Thyroid gland (tissue), 7 donors: Measurements from ENCODE around the gene GAN.

DNA sequence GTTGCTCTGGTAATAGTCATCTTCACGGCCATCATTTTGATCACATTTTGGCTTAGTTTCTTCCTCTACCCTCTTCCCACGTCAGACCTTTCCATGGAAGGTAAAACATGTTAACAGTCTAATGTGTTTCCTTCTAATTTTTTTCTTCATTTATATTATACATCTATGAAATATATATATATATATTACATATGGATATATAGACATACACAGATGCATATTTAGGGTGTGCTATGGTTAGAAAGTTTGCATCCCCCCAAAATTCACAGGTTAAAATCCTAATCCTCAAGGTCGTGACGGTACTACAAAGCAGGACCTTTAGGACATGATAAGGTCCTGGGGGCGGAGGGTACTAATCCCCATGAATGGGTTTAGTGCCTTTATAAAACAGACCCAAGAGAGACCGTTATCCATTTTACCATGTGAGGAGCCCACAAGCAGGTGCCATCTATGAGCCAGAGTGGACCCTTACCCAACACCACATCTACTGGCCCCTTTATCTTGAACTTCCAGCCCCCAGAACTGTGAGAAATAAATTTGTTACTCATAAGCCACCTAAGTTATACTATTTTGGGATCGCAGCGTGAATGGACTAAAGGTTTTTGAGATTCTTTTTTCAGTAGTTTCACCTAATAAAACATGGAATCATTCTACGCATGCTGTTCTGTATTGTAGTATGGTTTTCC is 420.0 kb downstream of the WWOX start:
- PRO-cap, 2 experiments: no peak in any of the 2 experiments
- RAMPAGE, long total RNA, 5 experiments: no peak in any of the 5 experiments

- PRO-cap, 2 experiments: peak in 2 of 2 experiments; most common plus-strand start chr16:78551677 (in 1); most common minus-strand start chr16:78551599 (in 1)
- RAMPAGE, long total RNA, 5 experiments: no peak in any of the 5 experiments
Observed at GRCh38 chr16:78551112-78552158, 452.0 kb downstream of the WWOX start.

DNA sequence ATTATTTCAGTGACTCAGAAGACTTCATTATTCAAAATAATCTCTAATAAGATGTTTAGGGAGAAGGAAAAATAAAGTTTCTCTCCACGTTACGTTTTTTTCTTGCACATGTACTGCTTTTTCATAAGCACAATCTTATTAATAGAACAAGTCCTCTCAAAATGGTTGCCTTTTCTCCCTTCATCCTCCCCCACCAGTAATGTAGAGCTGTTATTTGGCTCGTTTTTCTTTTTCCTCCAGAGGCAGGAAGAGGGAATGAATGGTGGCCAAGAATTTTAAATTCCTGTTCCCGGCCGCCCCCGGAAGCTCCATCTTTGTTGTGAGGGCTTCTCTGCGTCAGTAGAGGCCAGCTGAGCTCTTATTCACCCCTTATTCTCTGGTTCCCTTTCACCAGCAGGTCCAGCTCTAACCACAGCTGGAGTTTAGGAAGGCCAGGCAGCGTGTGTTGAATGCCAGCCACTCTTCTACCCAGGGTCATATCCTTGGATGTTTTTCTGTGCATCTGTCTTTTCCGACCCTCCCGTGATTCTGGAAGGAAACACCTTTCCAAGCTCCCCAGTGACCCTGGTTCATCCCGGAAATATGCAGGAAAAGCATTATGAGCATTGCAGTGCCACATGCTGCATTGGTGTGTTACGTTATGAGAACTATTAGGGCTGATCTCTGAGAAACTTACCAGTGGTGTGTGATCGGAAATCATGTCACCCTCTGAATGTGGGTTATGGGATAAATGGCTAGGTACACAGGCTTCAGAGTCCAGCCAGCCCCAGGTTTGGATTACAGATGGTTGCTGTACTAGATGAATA is 570.5 kb downstream of the WWOX start:
- PRO-cap, 2 experiments: no peak in any of the 2 experiments
- RAMPAGE, long total RNA, 5 experiments: no peak in any of the 5 experiments

DNA sequence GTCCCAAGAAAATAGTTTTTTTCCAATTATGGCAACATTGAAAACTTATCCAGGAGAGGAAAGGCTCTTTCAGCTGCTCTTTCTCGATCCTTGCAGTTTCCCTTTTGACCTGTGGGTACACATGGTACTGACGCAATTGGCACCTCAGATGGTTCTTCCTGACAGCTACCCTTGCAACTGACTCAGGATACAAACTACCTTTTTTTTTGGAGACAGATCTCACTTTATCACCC is 607.1 kb downstream of the WWOX start:
- PRO-cap, 2 experiments: no peak in any of the 2 experiments
- RAMPAGE, long total RNA, 5 experiments: no peak in any of the 5 experiments

DNA sequence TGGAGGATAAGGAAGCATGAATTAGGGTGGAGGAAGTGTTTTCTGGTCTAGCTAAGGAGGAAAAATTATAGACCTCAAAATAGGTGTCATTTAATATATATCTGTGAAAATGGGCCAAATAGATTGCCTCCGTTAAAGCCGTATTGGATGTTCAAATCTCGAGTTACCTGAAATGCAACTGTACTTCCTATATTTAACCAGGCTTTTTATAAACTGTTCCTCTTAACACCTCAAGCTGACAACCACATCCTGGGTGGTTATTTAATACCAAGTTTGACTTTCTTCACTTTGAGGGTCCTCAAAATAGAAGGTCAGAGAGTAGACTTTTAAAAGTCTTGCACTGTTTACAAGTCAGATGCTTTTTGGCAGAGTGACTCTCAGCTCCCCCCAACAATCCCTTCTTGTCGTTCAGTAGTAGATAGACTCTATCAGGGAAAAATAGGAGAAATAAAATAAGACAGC is 650.2 kb downstream of the WWOX start:
- PRO-cap, 2 experiments: no peak in any of the 2 experiments
- RAMPAGE, long total RNA, 5 experiments: no peak in any of the 5 experiments

GRCh38 chr16:79284775-79284997 is 315.9 kb downstream of the MAF start:
- PRO-cap, 2 experiments: no peak in any of the 2 experiments
- RAMPAGE, long total RNA, 5 experiments: no peak in any of the 5 experiments

DNA sequence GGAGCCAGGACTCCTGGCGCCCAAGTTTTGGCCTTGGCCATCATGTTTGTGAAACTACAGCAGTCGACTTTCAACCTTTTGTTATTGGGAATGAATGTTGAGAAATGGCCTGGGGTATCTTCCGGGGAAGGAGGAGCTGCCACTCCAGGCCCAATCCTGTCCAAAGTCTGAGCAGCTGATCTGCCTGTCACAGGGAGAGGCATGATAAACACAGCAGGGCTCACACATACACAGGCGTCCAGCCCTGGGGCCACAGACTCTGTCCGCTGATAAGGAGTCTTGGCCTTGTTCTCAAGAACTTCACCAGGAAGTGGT is 199.8 kb downstream of the MAF start:
- PRO-cap, 2 experiments: no peak in any of the 2 experiments
- RAMPAGE, long total RNA, 5 experiments: no peak in any of the 5 experiments

DNA sequence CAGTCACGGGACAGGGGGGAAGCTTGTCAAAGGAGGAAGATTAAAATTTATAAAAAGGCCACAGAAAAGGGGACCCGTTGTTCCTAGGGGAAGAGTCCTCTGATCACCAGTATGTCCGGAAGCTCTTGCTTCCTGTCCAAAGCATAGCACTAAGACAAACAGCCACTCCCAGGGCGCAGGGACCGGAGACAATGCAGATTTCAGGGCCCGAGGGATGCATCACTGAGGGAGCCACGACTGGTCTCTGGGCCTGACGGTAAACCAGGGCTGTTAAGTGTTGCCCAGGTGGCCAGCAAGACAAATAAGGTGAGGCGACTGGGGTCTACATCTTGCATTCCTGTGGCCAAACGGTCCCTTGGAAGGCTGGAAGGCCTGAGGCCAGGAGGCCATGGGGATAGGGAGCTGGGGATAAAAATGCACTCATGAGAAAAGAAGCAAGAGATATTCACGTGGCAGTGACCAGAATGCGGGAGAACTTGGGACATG is 95.1 kb downstream of the MAF start:
- PRO-cap, 2 experiments: no peak in any of the 2 experiments
- RAMPAGE, long total RNA, 5 experiments: no peak in any of the 5 experiments

DNA sequence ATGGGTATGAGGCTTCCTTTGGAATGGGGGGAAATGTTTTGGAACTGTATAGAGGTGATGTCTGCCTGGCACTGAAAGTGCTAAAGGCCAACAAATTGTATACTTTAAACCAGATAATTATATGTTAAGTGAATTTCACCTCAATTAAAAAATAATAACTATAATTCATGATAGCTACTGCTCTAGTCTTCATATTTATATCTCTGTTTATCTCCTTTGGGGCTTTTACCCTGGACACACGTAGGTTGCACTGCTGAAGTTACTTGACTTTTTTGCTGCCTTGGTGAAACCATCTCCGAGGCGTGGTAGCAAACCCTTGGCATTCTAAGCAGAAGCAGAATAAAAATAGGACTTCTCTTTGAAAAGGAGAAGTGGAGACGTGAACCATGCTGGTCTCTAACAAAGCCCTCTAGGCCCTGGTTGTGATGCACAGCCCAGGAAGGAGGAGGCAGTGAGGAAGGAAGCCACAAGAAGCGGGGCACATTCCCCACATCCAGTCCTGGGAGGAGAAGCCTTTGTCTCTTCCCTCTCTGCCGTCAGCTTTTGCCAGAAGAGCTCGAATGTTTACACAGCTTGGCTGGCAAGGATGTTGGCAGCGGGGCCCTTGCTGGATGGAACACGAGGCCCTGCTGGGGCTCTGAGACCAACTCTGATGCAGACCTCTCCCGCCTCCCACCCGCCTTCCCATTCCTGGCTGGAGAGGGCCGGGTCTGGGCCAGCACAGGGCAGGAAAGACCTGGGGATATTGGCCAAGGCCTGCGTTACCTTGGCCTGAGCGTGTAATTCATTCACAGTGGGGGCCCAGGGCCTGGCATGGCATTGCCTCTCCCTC is 91.4 kb downstream of the MAF start:
- PRO-cap, 2 experiments: no peak in any of the 2 experiments
- RAMPAGE, long total RNA, 5 experiments: no peak in any of the 5 experiments

DNA sequence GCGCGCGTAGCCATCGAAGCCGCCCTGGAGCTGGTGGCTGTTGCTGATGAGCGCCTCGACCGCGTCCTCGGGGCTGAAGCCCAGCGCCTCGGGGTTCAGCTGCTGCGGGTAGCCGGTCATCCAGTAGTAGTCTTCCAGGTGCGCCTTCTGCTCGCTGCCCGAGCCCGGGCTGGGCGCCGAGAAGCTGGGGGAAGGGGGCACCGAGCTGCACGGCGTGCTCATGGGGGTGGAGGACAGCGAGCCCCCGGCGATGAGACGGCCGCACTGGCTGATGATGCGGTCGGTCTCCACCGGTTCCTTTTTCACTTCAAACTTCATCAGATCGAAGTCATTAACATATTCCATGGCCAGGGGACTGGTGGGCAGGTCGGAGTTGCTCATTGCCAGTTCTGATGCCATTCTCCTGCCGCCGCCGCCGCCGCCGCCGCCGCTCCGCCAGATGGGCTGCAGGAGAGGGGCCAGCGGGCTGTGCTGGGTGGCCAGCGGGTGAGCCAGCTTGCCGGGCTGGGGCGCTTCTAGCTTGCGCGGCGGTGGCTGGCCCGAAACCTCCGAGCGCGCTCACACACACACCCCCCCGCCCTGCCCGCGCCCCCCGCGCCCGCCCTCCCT is 929 bp downstream of the MAF start:
- PRO-cap, 2 experiments: peak in 2 of 2 experiments; most common plus-strand start position 438 of the sequence (in 2); most common minus-strand start position 536 of the sequence (in 2)
- RAMPAGE, long total RNA, 5 experiments: start-site peak on the minus strand in 2 of 5 experiments, centred at positions 331 to 545 of the sequence, 27 to 338 reads per replicate

- PRO-cap, 2 experiments: no peak in any of the 2 experiments
- RAMPAGE, long total RNA, 5 experiments: no peak in any of the 5 experiments
Observed at GRCh38 chr16:81041169-81041798, 5.6 kb downstream of the ATMIN start.

DNA sequence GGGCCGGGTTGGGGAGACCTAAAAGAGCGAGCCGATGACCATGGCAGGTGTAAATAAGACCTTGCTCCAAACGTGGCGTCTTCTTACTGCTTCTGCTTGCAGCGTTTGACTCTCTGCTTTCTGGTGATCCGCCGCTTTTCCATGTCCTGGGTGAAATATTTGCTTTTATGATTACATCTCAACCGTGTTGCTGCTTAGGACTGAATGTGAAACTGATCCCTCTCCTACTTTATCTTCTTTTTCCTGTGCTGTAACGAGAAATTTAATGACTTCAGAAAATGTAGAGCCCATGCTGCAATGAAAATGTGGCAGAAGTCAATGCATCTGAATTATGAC is 18.2 kb downstream of the ATMIN start:
- PRO-cap, 2 experiments: no peak in any of the 2 experiments
- RAMPAGE, long total RNA, 5 experiments: no peak in any of the 5 experiments

DNA sequence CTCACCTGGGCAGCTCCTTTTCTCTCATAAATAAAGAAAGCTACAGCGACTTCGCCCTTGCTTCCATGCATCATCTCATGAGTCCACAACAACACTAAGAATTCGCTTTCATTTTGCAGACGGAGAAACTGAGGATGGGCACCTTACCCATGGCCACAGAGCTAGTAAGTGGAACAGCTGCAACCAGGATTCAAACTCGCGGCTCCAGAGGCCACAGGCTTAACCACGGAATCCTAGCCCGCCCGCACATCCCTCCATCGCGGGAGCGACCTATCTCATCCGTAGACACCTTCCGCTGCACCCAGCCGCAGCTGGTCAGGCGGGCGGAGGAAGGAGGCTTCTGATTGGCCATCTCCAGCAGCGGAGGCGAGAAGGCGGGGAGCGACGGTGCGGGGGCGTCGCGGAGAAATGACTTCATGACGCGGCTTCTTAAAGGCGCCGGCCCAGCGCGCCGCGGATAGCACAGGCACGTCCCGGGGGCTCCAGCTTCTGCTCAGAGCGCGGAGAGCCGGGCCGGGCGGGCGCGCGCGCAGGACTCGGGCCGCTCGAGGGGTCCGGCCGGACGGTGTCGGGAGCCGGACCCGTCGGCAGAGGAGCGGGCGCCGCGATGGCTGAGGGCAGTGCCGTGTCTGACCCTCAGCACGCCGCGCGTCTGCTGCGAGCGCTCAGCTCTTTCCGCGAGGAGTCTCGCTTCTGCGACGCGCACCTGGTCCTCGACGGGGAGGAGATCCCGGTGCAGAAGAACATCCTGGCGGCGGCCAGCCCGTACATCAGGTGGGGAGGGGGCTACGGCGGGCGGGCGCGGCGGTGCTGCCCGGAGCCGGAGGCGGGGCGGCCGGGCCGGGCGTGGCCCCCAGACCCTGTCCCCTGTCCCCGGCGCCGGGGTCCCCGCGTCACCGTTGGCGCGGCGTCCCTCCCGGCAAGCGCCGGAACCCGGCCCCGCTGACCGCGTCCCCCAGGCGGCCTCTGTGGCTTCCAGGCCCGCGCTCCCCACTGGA is at the start of gene GAN:
TSS of gene GAN (plus strand) at position 456 of the 998 bp plus-strand sequence.
- PRO-cap, 2 experiments: peak in 2 of 2 experiments; most common plus-strand start position 460 of the sequence (in 2); most common minus-strand start position 284 of the sequence (in 2)
- RAMPAGE, long total RNA, 5 experiments: start-site peak on the minus strand in 1 of 5 experiments, centred at position 293 of the sequence, 19 reads per replicate

DNA sequence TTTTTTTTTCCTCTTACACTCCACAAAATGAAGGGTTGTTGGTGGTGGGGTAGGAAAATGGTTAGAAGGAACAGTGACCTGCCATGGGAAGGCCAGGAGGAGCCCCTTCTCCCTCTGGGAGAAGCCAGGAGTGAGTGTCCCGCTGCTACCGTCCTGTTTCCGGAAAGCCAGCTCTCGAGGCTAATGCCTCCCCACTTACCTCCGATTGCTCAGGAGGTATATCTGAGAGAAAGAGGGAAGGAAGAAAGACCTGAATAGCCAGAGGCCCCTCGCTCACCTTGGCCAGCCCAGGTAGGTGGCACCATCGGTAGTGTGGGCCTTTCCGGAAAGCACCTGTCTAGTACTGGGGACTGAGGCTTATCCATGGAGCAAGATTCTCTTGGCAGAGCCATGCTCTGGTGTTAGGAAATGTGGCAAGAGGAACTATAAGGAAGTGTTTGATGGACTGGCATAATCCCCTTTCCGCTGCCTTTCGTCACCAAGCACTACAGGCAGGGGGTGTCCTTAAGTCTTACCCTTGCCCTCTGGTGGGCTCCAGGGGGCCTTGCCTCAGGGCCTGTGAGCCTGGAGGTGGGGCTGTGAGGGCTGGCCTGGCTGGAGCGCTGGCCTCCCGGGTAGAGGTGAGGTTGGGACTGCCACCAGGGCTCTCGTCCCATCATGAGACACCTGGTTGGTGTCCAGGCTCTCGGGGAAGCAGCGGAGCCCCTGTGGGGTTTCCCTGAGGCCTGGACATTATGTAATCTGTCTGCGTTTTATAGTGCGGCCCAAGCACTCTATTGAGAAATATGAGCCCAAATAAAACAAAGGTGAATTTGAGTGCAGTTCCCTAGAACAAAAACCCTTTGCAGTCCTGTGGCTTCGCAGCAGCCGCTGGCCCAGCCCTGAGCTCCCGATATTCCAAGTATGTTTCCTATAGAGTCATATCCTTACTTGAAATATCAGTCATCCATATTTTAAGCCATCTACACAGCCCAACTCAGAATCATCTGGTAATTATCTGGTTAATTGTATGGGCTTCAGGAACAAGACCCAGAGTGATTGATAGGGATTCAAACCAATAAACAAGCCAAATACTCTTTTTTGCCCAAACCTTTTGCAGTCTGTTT is 3.0 kb downstream of the CMIP start:
- PRO-cap, 2 experiments: peak in 1 of 2 experiments; most common minus-strand start position 727 of the sequence (in 1)
- RAMPAGE, long total RNA, 5 experiments: no peak in any of the 5 experiments

DNA sequence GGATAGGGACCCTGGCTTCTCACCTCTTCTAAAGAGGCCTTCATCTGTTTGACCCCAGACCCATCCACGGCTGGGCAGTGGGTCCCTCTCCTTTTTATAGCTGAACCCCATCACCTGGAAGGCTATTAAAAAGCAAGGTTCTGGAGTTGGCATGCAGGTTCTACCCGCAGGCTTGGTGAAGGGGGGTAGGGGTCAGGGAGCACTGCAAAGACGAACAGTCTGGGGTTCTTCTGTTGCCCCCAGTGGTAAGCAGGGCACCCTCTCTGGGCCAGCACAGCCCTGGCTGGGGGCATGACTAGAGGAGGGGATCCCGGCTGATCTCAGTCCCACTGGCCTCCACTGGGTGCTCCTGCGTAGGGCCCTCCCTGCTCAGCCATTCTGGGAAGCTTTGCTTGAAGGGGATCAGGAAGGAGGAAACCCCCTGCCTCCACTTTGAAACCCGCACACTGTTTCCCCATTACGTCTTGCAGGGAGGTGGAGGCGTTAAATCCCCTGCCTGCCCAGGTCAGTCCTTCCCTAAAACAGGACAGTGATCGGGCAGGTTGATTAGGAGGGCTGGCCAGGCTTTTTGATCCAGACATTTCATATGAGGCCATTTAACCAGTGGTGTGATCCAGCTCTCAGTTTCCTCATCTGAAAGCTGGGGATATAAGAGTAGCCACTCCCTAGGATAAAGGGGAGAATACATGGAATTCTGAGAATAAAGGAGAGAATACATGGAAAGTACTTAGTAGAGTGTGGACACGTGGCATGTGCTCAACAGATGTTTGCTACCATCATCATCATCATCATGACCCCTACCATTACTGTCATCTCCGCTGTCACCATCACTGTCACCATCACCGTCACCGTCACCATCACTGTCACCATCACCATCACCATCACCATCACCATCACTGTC is 13.8 kb downstream of the CMIP start:
- PRO-cap, 2 experiments: no peak in any of the 2 experiments
- RAMPAGE, long total RNA, 5 experiments: no peak in any of the 5 experiments

DNA sequence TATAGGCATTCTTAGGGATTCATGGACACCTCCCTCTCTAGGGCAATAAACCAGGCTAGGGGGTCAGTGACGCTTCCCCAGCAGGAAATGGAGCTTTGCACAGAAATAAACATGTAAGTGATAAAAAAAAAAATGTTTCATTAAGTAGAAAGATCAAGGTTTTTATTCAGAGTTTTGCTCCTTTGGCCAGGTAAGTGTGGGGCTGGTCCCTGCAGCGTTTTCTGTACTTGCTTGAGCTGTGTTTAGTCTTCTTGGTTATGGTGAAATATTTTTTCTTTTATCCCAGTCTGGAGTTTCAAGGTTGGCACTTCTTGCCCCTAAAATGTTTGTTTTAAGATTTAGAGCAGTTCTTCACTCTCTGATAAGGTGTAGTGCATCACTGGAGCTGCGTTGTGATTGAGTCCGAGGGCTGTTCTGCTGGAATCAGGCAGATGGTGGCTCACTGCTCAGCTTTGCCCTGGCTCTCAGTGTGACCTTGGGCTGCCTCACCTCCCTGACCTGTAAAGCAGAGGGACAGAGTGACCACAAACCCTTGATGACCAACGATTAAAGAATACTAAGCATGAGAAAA is 17.9 kb downstream of the CMIP start:
- PRO-cap, 2 experiments: no peak in any of the 2 experiments
- RAMPAGE, long total RNA, 5 experiments: no peak in any of the 5 experiments

DNA sequence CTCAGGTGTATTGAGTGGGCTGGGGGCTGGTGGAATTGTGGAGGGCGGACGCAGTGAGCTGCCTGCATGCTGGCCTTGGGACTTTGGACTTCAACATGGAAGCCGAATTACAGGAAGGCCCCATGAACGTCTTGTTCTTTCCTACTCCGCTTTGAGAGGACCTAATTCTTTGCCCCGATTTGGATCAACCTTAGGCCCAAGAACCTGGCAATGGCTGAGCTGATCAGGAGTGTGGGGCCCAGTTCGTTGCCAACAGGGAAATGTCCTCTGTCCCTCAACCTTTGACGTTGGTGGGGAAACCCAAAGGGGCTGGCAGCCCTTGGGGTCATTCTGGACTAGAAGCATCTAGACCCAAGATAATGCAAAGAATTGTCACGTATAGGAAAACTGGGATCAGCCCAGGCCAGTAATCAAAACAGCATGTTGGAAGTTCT is 24.3 kb downstream of the CMIP start:
- PRO-cap, 2 experiments: no peak in any of the 2 experiments
- RAMPAGE, long total RNA, 5 experiments: no peak in any of the 5 experiments

- PRO-cap, 2 experiments: no peak in any of the 2 experiments
- RAMPAGE, long total RNA, 5 experiments: no peak in any of the 5 experiments
Observed at GRCh38 chr16:81492120-81493200, 47.9 kb downstream of the CMIP start.

DNA sequence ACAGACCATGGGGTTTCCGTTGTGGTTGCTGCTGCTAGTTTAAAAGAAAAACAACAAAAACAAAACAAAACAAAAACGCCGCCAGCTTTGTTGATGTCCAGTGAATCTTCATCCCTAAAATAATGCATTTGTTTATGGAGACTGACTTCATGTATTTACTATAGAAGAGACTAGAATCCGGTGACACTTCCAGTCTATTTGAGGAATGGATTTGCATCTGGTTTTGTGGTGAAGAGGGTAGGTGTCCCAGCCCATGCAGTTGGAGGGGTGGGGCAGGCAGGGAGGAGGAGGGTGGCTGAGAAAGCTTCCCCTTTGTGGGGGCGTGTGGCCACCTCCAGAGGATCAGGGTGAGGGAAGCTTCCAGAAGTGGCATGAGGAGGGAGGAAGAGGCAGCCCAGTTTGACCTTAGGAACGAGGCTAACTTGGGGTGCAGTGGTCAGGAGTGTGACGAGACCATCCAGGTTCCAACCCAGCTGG is 69.4 kb downstream of the CMIP start:
- PRO-cap, 2 experiments: no peak in any of the 2 experiments
- RAMPAGE, long total RNA, 5 experiments: no peak in any of the 5 experiments

GRCh38 chr16:81531018-81531712 is 86.6 kb downstream of the CMIP start:
- PRO-cap, 2 experiments: no peak in any of the 2 experiments
- RAMPAGE, long total RNA, 5 experiments: no peak in any of the 5 experiments